Heart (tissue), 3 donors: ENCODE results near the genes OR1I1, AKAP8, CYP4F8, OR10H3 and CYP4F11.

DNA sequence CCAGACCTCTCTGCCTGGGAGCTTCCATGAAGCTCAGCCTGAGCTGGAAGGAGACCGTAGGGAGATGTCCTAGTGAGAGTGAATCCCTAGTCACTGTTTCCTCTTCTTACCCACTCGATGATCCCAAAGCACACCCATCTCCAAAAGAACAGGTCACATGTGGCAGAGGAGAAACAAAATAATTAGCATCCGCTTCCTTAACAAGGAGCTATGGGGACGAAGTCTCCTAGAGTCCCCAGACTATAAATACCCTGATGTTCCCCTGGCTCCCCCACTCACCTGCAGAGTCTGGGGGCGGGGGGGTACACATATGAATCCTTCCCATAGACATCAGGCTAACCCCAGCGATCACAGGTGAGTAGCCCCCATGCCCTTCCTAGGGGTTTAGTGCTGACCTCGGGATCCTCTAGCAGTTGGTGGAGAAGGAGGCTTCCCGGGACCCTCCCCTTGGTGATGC, at the start of gene OR1I1:
Gene OR1I1 (plus strand): TSS at position 289 of the 457 bp plus-strand sequence.
- RAMPAGE, long total RNA, 2 experiments: no peak in any of the 2 experiments

- RAMPAGE, long total RNA, 2 experiments: no peak in any of the 2 experiments
These were observed 33.5 kb upstream of the EPHX3 start for GRCh38 chr19:15265781-15266057.

DNA sequence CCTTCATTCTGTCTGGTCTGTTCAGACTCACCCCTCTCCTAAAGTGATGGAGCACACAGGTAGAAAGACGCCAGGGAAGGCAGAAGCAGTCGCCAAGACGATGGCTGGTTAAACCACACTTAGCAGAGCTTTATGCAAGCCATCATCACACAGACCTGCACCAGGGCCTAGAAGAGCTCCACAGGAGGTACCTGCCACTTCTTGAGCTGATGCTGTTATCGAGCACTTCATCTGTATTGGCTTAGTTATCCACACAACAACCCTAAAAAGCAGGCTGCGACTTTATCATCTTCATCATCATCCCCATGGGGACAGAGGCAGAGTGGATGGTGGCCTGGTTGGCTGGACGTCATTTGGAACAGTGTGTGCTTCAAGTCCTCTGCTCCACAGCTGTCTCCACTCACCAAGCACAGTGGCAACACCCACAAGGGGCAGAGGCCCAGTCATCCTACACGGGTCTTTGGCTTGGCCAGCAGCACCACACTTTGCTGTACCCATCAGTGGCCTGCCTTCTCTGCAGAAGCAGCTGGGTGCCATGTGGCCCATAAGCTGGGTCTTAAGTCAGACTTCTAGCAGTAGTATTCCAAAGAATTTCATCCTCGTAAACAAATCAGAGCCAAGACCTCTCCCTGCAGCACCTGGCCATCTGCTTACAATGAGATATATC, 47.7 kb upstream of the EPHX3 start:
- RAMPAGE, long total RNA, 2 experiments: no peak in any of the 2 experiments

- RAMPAGE, long total RNA, 2 experiments: no peak in any of the 2 experiments
These were observed 45.2 kb downstream of the BRD4 start for GRCh38 chr19:15287253-15287464.

- RAMPAGE, long total RNA, 2 experiments: no peak in any of the 2 experiments
These were observed 6.6 kb downstream of the AKAP8 start for GRCh38 chr19:15372685-15373626.

DNA sequence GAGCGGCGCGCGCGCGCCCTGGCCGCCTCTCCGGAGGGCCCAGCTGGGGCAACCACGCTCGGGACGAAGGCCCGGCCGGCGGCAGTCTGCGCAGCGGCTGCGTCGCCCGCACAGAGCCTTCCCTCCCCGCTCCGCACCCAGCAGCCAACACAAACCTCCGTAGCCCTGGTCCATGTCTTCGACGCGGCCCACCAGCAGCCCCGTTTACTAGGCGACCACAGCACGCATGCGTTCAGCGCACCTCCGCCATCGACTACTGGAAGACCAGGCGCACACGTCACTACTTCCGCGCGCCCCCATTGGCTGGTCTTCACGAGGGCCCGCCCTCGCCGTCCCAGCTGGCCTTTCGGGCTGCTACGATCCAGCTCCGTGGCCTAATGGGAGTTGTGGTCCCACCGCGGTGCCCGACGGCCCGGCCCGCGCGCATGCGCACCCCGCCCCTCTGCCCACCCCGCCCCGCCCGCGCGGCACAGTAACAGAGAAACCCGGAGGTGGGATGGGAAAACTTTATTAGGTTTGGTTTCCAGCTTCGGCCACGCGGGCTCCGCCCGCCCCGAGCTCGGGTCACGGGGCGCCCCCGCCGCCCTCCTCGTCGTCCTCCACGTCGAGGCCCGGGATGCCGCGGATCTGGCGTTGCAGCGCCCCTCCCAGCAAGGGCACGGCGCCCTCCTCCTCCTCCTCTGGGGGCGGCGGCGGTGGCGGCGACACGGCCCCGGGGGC, at the start of gene AKAP8:
Gene AKAP8 (minus strand): TSS at position 230 of the 720 bp plus-strand sequence.
- RAMPAGE, long total RNA, 2 experiments: no peak in any of the 2 experiments

DNA sequence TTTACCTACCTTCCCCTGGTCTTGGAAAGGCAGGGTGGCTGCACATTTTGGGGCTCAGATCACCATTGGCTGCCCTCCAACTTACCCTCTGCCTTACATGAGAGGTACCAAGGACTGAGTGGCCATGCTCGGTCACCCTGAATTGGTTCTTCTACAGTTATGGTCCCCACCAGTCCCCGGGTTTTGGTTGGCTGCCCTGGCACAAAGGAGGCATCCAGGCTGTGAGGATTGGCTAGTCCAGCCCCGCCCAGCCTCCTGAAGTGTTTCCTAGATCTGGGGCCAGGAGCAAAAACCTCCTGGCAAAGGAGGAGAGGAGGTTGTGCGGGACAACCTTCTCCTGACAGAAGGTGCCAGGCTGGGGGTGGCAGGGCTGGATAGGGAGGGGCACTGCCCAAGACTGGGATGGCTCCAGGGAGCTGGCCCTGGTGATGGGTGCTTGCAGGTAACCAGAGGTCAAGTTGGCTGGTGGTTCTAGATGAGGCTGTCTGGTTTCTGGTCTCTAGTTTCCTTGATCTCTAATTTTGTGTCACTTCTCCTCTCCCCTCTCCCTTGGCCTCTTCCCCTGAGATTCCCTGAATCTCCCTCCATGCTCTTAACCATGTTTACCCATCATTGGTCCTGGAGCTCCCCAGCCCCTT, at the start of gene CYP4F8:
Gene CYP4F8 (plus strand): TSS at position 285 of the 638 bp plus-strand sequence.
- RAMPAGE, long total RNA, 2 experiments: no peak in any of the 2 experiments

- RAMPAGE, long total RNA, 2 experiments: no peak in any of the 2 experiments
These were observed at the start of gene OR10H3 for GRCh38 chr19:15737650-15738099. TSS of gene OR10H3 (plus strand) at chr19:15737985.

DNA sequence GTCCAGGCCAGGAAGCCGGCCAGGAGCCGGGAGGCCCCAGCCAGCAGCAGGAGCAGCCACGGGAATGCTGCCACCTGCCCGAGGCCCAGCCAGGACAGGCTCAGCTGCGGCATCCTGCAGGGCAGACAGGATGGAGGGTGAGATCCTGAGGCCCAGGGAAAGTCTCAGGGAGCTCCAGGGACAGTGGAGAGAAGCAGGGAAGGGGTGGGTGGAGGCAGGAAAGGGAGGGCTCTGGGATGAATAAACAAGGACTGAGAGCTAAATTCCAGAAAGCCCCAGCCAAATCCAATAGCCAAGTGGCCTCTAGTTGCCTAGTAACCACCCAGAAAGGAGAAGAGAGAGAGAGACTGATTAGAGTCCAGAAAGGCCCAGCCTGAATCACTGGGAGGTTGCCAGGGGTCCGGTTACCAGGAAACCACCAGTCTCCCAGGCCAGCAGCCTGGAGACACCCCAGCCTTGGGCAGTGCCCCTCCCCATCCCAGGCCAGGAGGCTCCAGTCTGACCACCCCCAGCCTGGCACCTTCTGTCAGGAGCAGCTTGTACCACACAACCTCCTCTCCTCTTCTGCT, 7.6 kb upstream of the OR10H5 start:
- RAMPAGE, long total RNA, 2 experiments: start-site peak on the minus strand in 1 of 2 experiments, centred at position 177 of the sequence, 29 reads per replicate

DNA sequence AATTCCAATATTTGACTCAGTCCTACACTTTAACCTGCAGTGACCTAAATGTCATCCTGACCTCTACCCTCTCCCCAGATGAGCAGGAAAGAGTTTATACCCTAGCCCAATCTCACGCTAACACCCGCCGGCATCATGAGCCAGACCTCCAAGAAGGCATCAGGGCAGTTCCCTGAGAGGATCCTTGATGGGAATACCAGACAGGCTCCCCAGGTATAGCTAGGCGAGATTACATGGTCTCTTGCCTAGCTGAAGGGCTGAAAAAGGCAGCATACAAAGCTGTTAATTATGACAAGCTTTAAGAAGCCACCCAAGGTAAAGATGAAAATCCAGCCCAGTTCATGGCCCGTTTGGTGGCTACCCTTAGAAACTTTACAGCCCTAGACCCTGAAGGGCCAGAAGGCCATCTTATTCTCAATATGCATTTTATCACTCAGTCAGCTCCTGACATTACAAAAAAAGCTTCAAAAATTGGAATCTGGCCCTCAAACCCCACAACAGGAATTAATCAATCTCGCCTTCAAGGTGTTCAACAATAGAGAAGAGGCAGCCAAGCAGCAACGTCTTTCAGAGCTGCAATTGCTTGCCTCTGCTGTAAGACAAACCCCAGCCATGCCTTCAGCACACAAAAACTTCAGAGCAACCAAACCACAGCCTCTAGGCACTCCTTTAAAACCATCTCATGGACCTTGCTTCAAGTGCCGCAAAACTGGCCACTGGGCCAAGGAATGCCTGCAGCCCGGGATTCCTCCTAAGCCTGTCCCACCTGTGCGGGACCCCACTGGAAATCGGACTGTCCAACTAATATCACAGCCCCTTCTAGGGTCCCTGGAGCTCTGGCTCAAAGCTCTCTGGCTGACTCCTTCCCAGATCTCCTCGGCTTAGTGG, 15.2 kb upstream of the OR10H1 start:
- RAMPAGE, long total RNA, 2 experiments: no peak in any of the 2 experiments

DNA sequence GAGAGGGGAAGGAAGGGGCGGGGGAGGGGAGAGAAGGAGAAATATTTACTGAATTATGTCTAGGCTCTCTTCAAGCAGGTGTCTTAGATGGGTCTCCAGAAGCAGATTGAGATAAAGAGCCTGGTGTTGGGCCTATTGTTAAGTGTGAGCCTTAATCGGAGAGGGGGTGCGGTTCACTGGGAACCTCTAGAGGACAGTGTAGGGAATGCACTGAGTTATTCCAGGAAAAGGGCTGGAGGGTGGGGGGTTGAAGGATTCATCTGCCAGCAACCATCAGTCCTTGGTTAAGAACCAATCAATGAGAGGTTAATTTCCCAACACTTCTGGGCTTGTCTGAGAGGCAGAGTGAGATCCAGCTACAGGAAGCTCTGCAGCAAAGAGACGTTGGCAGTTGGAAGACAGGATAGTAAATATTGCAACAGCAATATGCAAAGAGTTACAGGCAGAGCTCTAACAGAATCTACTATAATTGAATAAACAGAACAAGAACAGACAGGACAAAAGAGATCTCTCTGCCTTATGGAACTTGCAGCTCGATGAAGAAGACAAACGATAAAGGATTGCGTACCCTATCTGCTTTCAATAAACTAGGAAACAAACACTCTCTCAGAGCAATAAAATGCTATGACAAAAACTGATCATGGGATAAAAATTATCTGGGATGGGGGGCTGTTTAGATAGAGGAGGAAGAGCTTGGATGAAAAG, 28.7 kb downstream of the CYP4F2 start:
- RAMPAGE, long total RNA, 2 experiments: no peak in any of the 2 experiments

GRCh38 chr19:15933816-15935340, at the start of gene CYP4F11:
TSS of gene CYP4F11 (minus strand) at chr19:15934529.
- RAMPAGE, long total RNA, 2 experiments: no peak in any of the 2 experiments

DNA sequence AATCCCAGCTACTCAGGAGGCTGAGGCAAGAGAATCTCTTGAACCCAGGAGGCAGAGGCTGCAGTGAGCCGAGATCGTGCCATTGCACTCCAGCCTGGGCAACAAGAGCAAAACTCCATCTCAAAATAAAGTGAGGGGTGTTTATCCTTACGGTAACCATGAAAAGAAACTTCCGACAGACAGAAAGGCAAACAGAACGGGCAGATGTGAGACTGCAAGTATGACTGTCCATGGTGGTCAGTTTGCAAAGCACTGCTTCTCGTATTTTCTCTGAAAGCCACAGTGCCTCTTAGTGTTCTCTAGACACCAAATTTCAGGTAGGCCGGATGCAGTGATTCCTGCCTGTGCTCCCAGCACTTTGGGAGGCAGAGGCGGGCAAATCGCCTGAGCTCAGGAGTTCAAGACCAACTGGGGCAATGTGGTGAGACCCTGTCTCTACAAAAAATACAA, 6.1 kb downstream of the TPM4 start:
- RAMPAGE, long total RNA, 2 experiments: no peak in any of the 2 experiments

DNA sequence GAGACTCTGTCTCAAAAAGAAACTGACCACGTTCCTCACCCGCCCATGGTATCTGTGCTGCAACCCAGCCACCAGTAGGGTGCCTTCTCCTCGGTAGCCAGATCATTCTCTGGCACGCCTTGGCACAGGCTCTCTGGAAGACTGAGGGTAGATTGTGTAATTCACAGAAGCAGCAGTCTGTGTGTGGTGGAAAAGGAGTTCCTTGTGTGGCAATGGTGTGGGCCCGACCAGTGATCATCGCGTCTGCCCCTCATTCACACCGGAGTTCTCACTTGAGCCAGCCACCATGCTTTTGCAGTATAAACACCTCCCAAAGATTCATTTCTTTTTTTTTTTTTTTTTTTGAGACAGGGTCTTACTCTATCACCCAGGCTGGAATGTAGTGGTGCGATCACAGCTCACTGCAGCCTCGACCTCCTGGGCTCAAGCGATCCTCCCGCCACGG, 7.2 kb downstream of the TPM4 start:
- RAMPAGE, long total RNA, 2 experiments: no peak in any of the 2 experiments

GRCh38 chr19:16315782-16316541, 8.7 kb upstream of the KLF2 start:
- RAMPAGE, long total RNA, 2 experiments: no peak in any of the 2 experiments

GRCh38 chr19:16347883-16348218, 23.2 kb downstream of the KLF2 start:
- RAMPAGE, long total RNA, 2 experiments: no peak in any of the 2 experiments

DNA sequence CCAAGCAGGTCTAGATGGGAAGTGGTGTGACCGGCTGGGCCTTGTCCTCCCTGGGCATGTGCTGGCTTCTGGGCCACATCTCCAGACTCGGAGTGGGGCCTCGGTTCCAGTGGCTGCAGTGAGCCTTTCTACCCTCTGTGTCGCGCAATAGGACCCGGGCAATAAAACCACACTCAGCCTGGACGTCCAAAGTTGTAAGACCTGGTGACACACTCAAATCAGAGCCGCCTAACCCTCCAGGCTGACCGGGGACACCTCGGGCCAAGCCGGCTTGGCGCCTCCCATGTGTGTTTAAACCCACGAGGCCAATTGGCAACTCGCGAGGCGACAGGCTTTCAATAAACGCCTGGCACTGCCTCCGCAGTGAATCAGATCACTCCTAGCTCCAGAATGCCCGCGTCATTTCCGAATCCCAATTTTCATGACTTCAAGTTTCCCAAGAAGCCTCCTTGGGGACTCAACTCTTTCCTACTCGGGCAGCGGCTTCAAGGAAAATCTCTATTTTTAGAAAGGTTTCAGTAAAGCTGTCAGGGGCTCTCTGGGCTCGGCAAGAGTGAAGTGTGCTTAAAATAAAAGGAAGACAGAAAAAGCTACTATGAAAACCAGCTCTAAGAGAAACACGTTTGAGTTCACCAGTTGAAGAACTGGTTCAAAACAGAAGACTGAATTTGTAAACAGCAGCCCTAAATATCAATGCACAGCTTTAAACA, 57.4 kb downstream of the KLF2 start:
- RAMPAGE, long total RNA, 2 experiments: no peak in any of the 2 experiments

DNA sequence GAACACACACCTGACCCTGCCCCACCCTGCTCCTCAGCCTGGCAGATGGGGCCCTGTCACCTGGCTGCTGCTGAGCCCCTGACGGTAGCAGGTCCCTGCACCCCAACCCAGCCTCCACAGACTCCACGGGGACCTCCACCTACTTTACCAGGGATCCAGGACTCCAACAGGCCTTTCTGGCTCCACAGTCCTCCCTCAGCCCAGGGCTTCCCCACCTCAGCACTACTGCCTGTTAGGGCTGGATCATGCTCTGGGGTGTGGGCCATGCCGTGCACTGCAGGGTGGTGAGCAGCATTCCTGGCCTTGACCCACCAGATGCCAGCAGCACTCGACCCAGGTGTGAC, 42.2 kb downstream of the EPS15L1 start:
- RAMPAGE, long total RNA, 2 experiments: no peak in any of the 2 experiments

DNA sequence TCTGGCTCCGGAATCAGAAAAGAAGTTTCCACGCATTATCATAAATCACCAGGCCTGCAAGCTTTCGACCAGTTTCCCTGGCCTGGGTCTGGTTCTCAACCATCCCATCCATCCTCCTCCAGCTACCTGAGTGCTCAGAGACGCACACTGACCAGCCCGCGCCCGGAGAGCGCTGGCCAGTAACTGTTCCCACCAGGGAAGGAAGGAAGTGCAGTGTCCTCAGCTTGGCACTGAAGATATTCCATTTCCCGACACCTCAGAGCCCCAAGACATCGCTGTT, 29.2 kb downstream of the EPS15L1 start:
- RAMPAGE, long total RNA, 2 experiments: no peak in any of the 2 experiments

GRCh38 chr19:16463758-16464372, 7.9 kb downstream of the EPS15L1 start:
- RAMPAGE, long total RNA, 2 experiments: no peak in any of the 2 experiments